ENCODE measurements around the gene FRG2.

DNA sequence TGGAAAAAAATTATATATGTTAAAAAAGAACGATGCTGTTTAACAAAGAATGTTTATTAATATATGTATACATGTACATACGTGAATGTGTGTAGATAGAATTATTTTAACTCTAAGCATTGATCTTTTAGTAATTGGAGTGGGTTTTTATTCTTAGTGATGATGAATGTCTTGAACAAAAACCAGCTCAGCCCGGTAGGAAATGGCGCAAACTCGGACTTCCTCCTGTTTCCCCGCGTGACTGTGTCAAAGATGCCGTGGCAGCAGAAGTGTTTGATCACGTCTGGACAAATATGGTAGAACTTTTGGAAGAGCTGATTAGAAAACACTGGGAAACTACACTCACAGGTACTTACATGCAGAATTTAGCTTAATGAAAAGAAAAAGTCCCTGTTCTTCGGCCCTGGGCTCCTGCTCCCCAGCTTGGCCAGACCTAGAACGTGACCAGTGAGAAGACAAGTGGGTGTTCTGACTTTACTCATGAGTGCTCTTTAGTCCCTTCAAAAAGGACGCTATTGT is 35.5 kb upstream of the CYP4V2 start:
- PRO-cap, 8 experiments, result no peak in any of the 8 experiments

DNA sequence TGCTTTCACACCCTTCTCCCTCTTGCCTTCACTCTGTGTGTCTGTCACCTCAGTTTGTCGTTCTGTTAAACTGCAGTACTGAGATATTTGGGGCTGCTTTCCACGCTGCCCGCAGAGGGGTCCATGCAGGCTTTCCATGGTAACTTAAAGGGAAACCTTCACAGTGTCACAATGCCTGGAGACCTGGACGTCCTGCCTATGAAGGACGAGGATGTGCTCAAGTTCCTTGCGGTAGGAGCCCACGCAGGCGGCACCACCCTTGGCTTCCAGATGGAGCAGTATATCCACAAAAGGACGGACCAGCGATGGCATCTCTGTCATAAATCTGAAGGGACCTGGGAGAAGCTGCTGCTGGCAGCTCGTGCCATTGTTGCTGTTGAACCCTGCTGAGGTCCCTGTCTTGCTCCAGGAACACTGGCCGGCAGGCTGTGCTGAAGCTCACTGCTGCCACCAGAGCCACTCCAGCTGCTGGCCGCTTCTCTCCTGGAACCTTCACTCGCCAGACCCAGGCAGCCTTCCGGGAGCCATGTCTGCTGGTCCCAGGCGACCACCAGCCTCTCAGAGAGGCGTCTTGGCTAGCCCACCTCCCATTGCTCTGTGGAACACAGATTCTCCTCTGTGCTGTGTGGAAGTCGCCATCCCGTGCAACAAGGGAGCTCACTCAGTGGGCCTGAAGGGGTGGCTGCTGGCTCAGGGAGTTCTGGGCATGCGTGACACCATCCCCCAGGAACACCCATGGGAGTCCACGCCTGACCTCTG is 33.5 kb upstream of the CYP4V2 start:
- PRO-cap, 8 experiments, result no peak in any of the 8 experiments

- PRO-cap, 8 experiments, result no peak in any of the 8 experiments
Measured at GRCh38 chr4:186166876-186167594, 24.3 kb upstream of the CYP4V2 start.

DNA sequence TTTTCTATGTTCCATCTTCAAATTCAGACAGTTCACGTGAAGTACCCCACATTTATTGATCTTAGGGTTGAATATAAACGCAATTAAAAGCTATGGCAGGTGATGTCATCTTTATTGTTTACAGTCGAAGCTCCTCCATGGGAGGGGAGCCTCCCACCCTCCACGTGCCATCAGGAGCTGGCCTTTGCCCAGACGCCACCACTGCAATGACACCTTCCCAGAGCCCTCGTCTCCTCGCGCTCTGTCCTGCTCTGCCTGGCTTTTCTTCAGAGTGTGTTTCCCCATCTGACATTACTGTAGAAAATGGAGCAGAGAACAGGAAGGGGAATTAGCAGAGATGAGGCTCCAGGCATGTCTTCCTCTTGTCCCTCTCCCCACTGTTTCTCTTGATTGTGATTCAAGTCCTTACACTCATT is 18.8 kb upstream of the CYP4V2 start:
- PRO-cap, 8 experiments, result no peak in any of the 8 experiments

DNA sequence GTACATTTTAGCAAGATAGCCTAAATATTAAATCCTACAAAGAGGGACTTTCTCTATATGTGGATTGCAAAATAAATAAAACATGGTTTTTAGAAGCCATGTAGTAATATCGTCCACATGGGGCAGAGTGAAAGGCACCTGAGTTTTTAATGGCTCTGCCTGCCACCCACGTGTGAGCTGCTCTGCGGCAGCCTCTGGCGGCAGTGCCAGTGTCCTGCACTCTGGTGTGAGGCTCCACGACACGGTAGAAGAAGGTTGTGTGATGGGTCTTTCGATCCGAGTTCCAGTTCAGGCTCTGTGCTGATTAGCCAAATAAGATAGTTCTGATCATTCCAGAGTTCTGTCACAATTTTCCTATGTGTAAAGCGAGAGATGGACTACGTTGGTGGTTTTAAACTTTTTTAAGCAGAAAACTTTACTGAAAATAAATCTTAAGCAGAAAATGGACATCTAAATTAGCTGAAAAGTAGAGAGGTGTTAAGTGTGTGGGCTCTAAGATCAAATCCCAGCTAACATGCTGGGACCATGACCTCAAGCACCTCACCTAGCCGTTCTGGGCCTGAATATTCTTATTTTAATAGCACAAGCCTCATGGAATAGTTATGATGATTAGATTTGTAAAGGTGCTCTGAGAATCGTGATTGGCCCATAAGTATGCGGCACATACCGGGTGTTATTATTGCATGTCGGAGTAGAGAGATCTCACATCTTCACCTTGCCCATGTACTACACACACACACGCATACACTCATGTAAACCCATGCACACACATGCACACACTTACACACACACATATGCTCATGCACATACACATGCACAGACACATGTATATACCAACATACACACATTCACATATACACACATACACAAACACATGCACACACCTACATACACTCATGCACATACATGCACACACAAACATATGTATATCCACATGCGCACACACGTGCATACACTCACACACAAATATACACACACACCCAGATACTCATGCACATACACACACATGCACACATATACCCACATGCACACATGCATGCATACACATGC is 10.8 kb downstream of the CYP4V2 start:
- PRO-cap, 8 experiments, result no peak in any of the 8 experiments

- PRO-cap, 8 experiments, result no peak in any of the 8 experiments
Measured at GRCh38 chr4:186247240-186247503, 18.8 kb upstream of the F11 start.

- PRO-cap, 8 experiments, result no peak in any of the 8 experiments
Measured at GRCh38 chr4:186267117-186267381, 1.1 kb downstream of the F11 start.

- PRO-cap, 8 experiments, result no peak in any of the 8 experiments
Measured at GRCh38 chr4:186628024-186628479, 72.7 kb upstream of the MTNR1A start.

- PRO-cap, 8 experiments, result no peak in any of the 8 experiments
Measured at GRCh38 chr4:187128209-187128676, 404.6 kb upstream of the FAT1 start.

- PRO-cap, 8 experiments, result no peak in any of the 8 experiments
Measured at GRCh38 chr4:187194837-187195313, 471.2 kb upstream of the FAT1 start.

- PRO-cap, 8 experiments, result no peak in any of the 8 experiments
Measured at GRCh38 chr4:187672573-187672860, 323.1 kb upstream of the ZFP42 start.

- PRO-cap, 8 experiments, result no peak in any of the 8 experiments
Measured at GRCh38 chr4:188032052-188032763, 36.6 kb downstream of the ZFP42 start.

DNA sequence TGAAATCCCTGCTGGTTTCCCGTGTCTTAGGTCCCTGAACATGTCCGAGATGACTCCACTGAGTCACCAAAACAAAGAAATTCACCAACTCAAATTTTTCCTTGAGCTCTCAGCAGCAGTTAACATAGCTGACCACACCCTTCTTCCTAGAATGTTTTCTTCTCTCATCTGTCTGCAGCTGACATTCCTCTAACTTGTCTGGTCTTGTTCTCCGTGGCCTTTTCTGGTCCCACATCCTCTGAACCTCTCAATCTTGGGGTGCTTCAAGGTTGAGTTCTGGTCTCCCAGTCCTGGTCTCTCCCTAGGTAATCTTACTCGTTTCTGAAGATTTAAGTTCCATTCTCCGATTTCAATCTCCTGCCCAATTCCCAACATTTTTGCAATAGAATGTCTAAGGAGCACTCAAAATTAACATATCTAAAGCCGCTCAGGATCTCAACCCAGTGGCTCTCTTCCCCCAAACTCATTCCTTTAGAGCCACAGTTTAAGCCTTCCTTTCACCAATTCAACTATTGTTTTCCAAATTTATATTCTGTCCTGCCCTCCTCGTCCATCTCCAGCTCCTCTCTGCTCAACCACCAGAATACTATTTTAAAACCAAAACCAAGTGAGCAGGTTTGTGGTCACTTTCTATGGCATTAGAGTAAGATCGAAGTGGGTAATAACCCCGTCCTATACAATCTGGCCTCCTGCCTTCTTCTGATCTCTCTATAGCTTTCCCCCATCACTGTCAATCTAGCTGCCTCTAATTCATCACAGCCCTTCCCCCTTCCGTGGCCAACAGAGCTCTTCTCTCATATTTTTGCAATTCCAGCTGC is 1.3 kb downstream of the TRIML2 start:
- PRO-cap, 8 experiments, result no peak in any of the 8 experiments

DNA sequence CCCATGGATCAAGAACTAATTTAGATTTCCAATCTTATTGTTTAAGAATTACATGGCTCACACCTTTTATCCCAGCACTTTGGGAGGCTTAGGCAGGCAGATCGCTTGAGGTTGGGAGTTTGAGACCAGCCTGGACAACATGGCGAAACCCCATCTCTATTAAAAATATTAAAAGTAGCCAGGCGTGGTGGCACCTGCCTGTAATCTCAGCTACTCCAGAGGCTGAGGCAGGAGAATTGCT is 865.2 kb downstream of the TRIML1 start:
- PRO-cap, 8 experiments, result no peak in any of the 8 experiments

- PRO-cap, 8 experiments, result no peak in any of the 8 experiments
Measured at GRCh38 chr4:189185831-189186274, 754.8 kb upstream of the FRG1 start.

- PRO-cap, 8 experiments, result peak in 4 of 8 experiments; most common plus-strand start chr4:189659065 (in 3)
Measured at GRCh38 chr4:189658638-189659226, 281.9 kb upstream of the FRG1 start.

GRCh38 chr4:190026959-190027319 is at the start of gene FRG2:
FRG2 (minus strand) TSS chr4:190027256.
- PRO-cap, 8 experiments, result no peak in any of the 8 experiments

Data from peripheral blood mononuclear cell (primary cell).